Cerebral cortex (tissue), 2 donors: ENCODE data around the gene HSD3B2.

- PRO-cap, 2 experiments, result no peak in any of the 2 experiments
Observed at GRCh38 chr1:119414825-119415681, at the start of gene HSD3B2. TSS of gene HSD3B2 (plus strand) at chr1:119415150.

GRCh38 chr1:119542323-119543193 is 35.5 kb downstream of the HSD3B1 start:
- PRO-cap, 2 experiments, result no peak in any of the 2 experiments

DNA sequence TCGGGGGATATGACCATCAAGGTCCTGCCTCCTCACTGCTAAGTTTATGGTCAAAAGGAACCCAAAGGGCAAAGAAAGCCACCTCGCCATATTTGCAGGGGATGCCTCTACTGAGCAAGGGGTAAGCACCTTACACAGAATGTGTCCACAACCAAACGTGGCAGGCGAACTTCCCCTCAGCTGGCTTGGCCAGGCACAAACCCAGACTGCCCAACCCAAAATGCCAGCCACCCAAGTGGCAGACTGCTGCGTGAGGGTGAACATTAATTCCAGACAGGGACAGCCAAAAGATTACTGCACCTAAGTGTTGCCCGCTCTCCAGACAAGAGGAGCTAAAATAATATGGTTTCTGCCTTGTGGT is 16.0 kb downstream of the ZNF697 start:
- PRO-cap, 2 experiments, result no peak in any of the 2 experiments

- PRO-cap, 2 experiments, result no peak in any of the 2 experiments
Observed at GRCh38 chr1:119653644-119654099, 5.6 kb upstream of the ZNF697 start.

DNA sequence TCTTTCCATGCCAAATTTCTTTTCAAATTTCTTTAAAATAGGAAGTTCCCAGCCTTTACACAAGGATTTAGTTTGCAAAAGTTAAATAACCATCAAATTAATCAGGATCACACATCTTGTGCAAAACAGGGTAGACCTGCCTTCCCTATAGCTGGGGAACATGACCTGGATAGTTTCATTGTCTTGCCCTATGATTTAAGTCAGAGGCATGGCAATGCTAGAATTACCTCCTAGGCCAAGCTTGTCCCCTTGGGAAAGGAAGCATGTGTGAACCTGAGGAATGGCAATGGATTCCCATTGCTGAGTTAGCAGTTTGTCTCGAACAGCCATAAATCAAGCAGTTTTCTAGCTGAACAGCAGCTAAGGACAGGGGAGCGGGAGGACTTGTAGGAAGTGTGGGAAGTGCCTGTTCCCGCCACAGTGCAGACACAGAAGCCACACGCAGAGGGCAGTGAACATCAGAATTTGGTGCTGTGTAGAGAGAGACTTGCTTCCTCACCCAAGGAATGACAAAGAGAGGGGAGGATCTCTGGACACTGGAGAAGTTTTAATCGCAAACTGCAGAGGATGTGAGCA is 3.7 kb downstream of the PHGDH start:
- PRO-cap, 2 experiments, result no peak in any of the 2 experiments

GRCh38 chr1:119778401-119778782 is 9.7 kb upstream of the HMGCS2 start:
- PRO-cap, 2 experiments, result no peak in any of the 2 experiments

- PRO-cap, 2 experiments, result no peak in any of the 2 experiments
Observed at GRCh38 chr1:119806503-119806964, 4.7 kb downstream of the REG4 start.

DNA sequence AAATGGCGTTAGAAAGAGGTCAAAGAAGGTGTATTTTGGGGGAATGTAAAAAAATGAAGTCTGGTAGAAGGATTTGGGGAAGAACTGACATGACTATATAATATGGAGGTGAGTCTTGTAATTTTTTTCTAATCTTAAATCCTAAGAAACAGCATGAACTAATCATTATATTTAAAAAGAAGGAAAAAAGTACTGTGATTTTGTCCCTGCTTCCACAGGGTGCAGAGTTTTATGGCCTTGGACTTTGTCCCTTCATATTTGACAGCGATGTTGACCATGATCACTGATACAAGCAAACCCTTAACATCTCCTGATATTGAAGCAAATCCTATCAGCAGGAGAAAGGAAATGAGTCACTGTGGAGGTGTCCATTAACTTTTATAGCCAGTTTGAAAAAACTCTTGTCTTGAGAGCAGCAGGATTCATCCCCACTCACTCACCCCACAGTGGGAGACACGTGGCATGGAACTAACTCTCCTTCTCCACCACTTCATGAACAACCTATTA is 5.1 kb upstream of the REG4 start:
- PRO-cap, 2 experiments, result no peak in any of the 2 experiments

DNA sequence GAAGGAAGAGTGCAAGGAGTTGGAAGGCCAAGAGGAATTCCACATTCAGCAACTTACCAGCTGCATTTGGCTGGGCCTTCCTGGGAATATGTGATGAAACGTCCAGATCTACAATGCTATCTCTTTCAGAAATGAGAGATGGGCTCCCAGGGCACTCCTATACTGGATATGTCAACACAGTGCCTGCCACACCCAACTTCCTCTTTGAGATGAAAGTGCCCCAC is 31.0 kb upstream of the NOTCH2 start:
- PRO-cap, 2 experiments, result no peak in any of the 2 experiments

DNA sequence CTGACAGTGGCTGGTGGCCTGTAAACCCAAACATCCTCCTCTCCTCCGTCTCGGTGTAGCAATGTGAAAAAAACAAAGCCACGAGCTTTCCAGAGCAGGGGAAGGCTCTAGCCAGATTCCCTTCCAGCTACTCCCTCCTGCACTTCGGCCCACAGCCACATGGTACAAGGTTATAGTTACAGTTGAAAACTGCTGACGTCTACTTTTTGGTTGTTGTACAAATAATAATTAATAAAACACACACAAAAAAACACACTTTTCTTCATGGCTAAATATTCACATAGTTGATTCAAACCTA is 44.3 kb downstream of the SEC22B start:
- PRO-cap, 2 experiments, result no peak in any of the 2 experiments

DNA sequence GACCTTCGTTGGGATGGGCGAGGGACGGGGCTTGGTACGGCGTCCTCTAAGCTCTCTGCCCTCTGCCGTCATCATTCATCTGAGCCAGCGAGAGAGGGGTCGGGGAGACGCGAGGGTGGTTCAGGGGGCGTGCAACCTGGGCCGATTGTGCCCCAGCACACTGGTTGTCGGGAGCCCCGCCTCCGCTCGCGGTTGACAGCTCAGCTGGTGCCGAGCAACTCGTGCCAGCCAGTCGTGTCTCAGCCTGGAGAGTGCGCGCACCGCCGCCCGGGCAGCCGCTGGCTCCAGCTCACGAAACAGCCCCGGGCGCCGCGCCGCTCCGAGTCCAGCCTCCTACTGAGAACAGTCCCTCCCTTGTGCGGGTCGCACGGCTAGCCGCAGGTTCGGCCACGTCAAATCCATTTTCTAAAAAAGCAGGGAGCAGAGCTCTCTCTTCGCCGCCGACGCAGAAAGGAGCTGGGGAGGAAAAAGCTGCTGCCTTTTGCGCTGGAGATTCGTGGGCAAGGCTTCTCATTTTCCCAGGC is 56.5 kb upstream of the SEC22B start:
- PRO-cap, 2 experiments, result no peak in any of the 2 experiments

DNA sequence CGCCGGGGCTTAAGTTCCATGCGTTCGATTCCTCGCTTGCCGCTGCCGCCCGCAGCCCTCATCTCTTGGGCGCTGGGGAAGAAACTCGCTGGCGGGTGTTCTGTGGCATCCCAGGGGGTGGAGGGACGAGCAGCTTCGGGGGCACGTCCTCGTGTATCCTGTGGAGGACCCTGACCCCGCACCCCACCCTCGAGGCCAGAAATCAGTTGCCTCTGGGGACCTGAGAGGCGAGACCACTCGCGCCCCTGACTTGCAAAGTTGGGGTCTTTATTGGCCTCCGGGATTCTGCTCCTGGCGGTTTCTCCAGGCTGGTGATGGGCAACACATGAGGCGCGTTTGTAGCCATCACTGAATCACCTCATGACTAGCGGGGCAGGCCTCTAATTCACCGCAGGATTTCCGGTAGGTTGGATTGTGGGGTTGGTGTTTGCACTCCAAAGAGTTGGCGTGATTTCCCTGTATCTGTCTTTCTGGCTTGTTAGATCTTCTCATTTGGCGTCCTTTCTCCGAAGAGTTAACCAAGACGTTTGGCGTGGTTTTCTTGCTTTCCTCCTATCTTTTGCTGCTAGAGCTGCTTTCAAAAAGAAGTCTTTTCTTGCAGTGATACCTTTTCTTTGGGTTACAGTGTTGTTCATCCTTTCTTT is 708 bp downstream of the NBPF8 start:
- PRO-cap, 2 experiments, result no peak in any of the 2 experiments

DNA sequence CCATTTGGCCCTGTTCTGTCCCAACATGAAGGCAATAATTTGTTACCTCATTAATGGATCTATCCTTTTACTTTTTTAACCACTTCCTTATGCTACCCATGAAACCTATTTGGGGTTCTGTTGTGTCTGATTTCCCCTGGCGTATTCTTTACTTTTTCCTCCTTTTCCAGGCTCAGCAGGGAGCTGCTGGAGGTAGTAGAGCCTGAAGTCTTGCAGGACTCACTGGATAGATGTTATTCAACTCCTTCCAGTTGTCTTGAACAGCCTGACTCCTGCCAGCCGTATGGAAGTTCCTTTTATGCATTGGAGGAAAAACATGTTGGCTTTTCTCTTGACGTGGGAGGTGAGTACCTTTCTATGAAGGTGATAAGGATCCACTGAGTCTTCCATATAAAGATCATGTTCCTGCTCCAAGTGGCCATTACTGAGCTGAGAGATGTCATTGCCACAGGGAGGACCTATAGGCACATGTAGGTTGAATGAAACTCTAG is 49.4 kb downstream of the NBPF8 start:
- PRO-cap, 2 experiments, result no peak in any of the 2 experiments

- PRO-cap, 2 experiments, result no peak in any of the 2 experiments
Observed at GRCh38 chr1:120486938-120487622, 72.2 kb downstream of the NBPF8 start.

- PRO-cap, 2 experiments, result no peak in any of the 2 experiments
Observed at GRCh38 chr1:120491676-120492161, 76.9 kb downstream of the NBPF8 start.

- PRO-cap, 2 experiments, result peak in 1 of 2 experiments; most common plus-strand start chr1:120913093 (in 1)
Observed at GRCh38 chr1:120912903-120914035, 23.7 kb downstream of the PPIAL4A start.

DNA sequence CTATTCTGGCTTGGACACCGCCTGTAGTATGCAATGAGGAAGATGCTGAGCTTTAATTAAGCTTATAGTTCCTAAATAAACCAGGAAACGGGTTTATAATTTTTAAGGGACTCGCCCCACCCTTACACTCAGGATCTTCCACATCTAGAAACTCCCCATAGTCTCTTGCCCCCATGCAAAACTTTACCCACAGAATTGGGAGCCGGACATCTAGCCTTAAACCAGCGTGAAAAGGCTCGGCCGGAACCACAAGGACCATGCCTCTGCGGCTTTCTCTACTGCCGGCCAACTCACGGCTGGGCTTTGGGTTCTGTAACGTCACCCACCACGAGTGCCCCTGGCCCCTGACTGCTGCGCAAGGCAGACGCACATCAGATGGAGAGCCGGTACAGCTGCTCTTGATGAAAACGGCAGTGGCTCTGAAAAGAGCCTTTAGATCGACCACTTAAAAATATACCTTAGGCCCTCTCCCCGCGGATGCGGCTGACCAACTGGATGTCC is 66.4 kb downstream of the FAM72B start:
- PRO-cap, 2 experiments, result peak in 1 of 2 experiments; most common plus-strand start position 347 of the sequence (in 1)

DNA sequence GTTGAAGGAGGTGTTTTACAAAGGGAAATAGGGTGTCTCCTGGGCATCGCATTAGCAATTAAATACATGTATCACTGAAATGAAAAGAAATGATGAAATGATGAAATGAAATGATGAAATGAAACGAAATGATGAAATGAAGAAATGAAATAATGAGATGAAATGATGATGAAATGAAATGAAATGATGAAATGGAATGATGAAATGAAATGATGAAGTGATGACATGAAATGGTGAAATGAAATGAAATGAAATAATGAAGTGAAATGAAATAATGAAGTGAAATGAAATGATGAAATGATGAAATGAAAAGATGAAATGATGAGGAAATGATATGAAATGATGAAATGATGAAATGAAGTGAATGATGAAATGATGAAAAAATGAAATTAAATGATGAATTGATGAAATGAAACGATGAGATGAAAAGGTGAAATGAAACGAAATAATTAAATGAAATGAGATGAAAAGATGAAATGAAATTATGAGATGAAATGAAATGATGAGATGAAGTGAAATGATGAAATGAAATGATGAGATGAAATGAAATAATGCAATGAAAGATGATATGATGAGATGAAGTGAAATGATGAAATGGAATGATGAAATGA is 215.4 kb downstream of the SRGAP2C start:
- PRO-cap, 2 experiments, result no peak in any of the 2 experiments

DNA sequence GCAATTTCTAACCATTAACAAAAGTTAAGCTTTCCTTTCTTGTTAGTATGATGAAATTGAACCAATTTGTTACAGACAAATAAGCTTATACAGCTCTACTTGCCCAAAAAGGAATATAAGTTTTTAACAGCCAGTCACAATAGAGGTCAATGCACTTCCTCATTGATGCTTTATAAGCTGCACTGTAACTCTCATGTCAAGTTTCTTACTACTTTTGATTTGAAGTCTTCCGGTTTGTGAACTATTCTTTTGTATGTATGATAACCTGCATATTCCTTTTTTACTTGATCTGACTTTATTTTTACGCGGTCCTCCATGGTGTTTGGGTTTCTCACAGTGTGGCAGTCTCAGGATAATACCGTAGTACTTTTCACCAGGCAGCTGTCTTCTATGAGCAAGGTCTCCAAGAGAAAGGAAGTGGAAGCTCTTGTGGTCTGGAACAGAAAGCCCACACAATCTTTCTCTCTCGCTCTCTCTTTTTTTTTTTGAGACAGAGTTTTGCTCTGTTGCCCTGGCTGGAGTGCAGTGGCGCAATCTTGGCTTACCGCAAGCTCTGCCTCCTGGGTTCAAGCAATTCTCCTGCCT is 331.6 kb downstream of the SRGAP2C start:
- PRO-cap, 2 experiments, result no peak in any of the 2 experiments

DNA sequence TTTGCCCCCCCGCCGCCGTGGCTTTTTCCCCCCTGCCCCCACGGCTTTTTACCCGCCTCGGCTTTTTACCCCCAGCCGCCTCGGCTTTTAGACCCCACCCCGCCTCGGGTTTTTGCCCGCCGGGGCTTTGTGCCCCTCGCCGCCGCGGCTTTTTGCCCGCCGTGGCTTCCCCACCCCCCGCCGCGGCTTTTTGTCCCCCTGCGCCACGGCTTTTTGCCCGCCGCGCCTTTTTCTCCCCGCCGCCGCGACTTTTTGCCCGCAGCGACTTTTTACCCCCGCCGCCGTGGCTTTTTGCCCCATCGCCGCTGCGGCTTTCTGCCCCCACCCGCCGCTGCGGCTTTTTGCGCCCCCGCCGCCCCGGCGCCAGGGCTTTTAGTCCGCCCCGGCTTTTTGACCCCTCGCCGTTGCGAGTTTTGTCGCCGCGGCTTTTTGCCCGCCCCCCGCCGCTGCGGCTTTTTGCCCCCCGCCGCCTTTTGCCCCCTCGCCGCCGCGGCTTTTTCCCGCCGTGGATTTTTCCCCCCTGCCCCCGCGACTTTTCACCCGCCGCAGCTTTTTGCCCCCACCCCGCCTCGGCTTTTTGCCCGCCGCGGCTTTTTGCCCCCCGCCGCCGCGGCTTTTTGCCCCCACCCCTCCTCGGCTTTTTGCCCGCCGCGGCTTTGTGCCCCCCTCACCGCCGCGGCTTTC is 408.3 kb downstream of the H3-7 start:
- PRO-cap, 2 experiments, result no peak in any of the 2 experiments